SJCRH30 (cell line): ENCODE measurements around the genes DPYSL5, ABHD1 and SLC30A3.

DNA sequence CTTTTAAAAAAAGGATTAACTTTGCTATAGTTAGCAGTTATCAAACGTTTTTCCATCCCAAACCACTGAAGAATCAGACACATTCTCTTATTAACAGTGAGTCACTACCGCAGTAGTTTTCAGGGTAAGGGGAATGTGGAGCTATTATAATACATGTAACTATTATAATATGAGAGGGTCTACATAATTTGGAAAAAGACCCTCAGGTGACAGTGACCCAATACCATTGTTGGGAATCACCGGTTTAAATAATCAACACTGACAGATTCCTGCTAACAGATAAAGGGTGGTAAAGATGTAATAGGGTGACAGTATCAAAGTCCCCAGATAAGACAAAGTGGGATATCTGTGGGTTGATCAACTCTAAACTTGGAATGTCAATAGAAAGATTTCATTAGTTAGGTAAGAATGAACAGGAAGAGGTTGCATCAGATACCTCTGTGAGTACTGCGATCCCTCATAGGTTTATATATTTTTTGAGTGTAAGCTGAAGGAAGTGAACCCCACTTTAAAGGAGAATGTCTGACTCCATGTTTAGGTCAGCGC lies 113.0 kb upstream of the DNMT3A start:
- RAMPAGE, long total RNA, result no peak

GRCh38 chr2:25571361-25571904 lies 101.9 kb downstream of the DTNB start:
- RAMPAGE, long total RNA, result no peak

DNA sequence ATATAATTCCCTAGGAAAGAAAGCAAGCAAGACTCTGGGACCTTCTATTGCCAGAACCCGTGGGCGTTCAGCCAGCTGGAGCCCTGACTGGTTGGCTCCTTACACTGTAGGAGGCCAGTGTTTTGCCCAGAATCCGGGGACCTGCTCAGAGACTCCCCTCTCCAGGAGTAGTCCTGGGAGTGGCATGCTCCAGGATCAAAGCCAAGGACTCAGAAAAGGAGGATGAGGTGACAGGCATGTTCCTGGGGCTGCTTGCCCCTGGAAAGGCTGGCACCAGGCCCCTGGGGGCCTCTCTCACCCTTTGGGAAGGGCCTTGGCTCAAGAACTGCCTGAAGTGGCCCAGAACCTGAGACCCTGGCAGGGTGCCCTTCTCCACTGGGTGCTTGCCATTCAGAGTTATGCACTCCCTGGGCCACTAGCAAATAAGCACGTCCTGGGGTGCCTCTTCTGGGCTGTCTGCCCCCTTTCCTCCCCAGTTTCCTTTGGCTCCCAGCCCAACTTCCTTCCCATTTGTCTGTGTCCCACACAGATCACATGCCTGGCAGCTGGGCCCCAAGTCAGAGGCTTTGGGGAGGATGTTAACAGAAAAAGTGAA lies 19.6 kb upstream of the KIF3C start:
- RAMPAGE, long total RNA, result no peak

DNA sequence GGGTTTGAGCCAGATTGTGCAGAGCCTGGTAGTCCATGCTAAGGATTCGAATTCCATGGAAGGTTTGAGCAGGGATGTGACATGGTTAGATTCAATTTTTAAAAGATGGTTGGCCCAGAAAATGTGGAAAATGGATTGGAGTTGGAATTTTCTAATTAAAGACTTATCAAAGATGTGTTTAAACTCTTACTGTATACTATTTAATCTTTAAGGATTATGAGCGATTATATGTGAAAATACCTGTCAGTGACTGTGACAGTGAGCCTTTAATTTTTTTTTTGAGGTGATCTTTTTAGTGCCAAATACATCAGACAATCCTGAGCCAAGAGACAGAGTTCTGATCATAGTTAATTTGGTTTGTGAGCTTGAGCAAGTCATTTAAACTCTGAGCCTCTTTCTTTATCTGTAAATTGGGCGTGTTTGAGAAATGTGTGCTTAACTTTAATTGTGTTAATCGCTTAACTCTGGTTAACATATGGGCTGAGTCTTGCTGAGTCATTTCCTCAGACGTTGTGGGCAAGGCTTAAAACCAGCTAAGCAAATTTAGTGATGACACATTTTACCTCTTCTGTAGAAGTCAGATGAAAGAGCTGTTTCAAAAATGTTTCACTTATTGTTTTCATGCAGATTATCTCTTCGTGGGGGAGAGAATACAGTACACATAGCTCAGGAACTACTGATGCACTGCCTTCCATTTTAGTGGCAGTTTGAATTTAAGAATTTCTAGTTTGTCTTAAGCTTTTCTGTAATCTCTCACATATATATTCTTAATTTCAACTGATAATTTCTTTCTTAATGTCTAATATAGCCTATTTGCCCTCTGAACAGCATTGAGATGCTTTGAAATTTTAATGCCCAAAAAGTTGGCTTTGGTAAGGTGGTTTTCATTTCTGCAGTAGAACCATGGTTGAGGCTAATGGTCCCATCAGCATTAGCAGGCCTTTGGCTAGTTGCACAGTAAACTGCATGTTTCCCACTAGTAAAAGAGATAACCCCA lies 34.7 kb downstream of the RAB10 start:
- RAMPAGE, long total RNA, result no peak

- RAMPAGE, long total RNA, result no peak
Measured at GRCh38 chr2:26243098-26243389, 1.4 kb downstream of the HADHA start.

- RAMPAGE, long total RNA, result no peak
Measured at GRCh38 chr2:26246675-26247333, 2.1 kb downstream of the HADHB start.

GRCh38 chr2:26314468-26314887 lies 31.5 kb upstream of the SELENOI start:
- RAMPAGE, long total RNA, result no peak

- RAMPAGE, long total RNA, result no peak
Measured at GRCh38 chr2:26345256-26345910, 560 bp upstream of the SELENOI start.

DNA sequence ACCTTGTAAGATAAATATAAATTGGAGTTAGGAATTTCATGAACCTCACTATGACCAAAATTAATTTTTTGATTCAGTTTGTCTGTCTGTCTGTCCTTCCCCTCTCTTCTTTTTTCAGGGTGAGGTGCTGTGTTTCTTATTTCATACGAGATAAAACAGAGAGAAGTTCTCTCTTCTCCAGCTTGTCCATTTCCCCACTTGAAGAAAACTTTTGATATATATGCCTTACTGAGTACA lies 11.9 kb upstream of the DRC1 start:
- RAMPAGE, long total RNA, result no peak

DNA sequence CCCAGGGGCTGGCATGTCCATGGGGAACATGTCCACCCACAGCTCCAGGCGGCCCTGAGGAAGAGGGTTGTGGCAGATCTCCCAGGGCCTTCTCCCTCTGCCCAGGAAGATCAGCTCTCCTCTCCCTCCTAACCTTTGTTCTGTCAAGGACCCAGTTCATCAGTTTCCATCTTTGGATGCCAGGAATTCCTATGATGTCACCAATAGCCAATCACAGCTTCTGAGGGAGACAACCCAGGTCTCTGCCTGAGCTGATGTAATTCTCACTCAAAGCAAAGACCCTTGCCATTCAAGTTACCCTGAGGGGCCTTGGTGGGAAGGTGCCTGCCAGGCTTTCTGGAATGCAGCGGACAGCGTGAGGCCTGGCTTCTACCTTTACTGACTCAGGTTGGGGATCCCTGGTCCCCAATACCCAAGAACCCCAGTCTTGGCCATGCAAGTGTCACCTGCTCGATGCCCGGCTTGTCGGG lies 61.8 kb downstream of the DRC1 start:
- RAMPAGE, long total RNA, result no peak

- RAMPAGE, long total RNA, result no peak
Measured at GRCh38 chr2:26606739-26607269, 34.4 kb downstream of the CIB4 start.

DNA sequence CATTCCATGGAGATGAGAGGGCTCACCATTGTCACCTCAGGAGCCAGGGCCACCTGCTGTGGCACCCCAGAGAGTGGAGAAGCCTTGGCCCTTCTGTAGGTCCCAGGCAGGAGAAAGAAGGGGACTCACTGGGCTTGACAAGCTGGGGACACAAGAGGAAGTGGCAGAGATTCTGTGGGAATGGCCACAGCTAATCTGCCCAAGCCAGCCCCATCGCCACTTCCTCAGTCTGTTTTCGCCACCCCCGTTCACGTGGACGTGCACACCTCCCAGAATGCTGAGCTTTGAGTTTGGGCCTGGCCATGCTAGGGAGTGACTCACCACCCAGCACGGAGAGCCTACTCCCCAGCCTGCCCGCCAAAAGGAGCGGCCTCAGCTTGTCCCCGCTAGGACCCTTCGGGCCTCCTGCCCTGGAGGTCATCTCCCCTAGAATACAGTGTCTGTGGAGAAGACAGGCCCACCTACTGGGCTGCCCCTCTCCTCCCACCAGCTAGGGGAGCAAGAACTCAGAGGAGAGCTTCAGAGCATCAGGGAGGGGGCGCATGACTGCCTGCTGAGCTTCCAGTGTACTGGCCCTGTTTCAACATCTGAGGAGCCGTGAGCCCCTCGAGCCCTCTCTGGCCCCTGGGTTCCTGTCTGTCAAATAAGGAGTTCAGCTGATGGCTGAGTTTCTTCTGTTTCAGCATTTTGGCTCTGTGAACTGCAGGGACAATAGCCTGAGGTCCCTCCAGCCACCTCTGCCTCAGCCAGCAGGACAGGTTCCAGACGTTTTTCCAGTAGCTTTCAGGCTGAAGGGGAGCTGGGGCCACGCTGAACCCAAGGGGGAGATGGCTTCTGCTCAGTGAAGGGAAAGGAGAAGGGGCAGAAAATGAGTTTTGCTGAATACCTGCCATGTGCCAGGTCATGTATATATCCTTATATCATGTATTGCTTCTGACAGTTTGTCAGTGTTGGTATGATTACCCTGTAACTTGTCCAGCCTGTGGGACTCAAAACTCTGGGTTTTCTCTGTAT lies 5.2 kb downstream of the SLC35F6 start:
- RAMPAGE, long total RNA, result no peak

DNA sequence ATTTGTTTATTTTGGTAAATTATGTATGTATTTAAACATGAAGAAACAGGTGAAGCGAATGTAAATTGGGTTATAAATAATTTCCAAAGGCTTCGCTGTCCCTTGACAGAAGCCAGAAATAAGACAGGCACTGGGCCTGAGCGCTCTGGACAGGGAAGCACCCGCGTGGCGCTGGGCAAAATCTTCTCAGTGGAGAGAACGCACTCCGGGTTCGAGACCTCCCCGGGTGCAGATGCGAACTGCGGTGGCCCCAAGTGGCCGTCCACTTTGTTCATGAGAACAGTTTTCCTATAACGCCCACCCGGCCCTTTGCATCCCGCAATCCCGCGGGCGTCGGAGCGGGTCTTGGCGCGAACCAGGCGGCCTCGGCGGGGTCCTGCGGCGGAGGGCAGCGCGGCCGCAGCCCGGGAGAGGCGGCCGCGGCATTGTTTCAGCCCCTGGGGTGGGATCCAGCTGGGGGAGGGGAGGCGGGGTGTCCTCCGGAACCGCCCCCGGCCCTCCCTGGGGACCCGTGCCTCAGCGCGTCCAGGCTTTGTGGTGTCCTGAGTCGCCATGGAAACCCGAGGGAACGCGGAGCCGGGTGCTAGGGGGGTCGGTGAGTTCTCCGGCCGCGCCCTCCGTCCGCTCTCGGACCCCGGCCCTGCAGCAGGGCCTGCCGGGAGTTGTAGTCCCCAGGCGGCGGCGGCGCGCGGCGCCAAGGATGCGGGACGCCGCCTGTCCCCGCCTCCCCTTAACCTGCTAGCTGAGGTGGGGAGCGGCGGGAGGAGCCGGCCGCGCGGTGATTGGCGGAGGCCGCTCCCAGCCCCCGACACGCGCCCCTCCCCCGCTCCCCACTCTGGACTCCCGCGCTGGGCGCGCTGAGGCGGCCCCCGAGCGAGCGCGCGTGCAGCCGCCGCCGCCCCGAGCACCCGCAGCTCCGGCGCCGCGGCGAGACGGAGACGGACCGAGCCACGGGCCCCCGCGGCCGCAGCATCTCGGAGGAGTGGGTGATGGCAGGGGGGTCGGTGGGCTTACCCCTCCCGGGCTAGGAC lies at the start of gene DPYSL5:
TSS of gene DPYSL5 (plus strand) at position 860 of the 1,031 bp plus-strand sequence.
- RAMPAGE, long total RNA, result no peak

GRCh38 chr2:26979672-26980227 lies 9.3 kb downstream of the MAPRE3 start:
- RAMPAGE, long total RNA, result no peak

DNA sequence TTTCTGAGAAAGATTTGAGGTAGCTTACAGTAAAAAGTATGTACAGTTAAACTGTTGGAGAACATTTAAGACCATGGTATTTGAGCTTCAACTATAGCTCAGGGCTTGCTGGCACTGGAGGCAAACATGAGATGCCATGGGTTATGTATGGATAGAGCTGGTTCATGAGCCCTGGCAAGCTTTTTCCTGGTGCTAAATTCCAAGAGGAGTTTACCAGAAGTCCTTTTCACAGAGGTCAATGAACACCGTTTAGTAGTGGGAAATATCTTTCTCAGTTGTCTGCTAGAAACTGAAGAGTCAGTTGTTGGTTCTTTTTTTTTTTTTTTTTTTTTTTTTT lies 1.2 kb downstream of the KHK start:
- RAMPAGE, long total RNA, result no peak

DNA sequence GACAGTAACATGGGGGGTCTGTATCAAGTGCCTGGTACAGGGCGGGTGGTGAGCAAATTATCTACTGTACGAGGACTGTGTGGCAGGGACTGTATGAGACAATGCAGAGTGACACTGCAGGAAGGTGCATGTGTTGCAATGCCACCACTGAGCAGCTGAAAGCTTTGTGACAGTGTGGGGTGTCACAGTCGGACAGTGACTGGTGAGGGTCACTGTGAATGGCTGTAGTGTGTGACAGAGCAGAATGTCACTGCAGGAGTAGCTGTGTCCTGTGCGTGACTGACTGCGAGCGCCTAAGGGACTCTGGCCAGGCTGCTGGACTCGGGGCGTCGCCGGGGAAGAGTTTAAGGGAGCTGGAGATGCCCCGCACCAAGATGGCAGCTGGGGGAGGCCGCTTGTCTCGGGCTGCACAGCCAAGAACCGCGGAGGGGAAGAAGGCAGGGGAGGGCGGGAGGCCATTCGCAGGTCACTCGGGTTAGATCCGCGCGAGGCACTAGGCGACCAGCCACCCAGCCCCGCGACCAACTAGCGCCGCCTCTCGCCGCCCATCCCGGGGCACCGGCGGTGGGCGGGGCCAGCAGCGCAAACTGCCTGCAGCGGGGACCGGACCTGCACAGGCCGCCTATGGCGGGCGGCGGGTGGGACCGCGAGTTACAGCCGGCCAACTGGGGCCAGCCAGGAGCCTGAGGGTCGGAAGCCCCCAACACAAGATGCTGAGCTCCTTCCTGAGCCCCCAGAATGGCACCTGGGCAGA lies at the start of gene ABHD1:
TSS of gene ABHD1 (plus strand) at position 577 of the 754 bp plus-strand sequence.
- RAMPAGE, long total RNA, result no peak

DNA sequence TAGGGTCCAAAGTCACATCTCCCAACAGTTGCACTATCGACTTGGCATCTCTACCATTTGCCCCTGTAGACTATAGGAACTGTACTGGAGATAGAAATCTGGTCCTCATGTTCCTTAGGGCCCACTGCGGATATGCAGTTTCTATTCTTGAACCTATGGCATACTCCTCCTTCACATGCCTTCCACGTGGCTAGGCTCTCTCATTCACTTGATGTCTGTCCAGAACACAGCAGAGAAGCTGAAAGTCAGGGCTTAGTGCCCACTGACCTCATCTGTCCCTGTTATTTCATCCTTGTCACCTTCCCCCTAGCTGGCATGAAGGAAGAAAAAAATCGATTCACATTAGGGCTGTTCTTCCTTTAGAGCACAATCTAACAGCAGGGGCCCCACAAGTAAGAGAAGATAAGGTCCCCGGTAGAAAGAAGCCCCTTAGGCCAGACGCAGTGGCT lies 2.8 kb downstream of the ABHD1 start:
- RAMPAGE, long total RNA, result no peak

- RAMPAGE, long total RNA, result no peak
Measured at GRCh38 chr2:27130958-27131646, 3.3 kb downstream of the PREB start.

DNA sequence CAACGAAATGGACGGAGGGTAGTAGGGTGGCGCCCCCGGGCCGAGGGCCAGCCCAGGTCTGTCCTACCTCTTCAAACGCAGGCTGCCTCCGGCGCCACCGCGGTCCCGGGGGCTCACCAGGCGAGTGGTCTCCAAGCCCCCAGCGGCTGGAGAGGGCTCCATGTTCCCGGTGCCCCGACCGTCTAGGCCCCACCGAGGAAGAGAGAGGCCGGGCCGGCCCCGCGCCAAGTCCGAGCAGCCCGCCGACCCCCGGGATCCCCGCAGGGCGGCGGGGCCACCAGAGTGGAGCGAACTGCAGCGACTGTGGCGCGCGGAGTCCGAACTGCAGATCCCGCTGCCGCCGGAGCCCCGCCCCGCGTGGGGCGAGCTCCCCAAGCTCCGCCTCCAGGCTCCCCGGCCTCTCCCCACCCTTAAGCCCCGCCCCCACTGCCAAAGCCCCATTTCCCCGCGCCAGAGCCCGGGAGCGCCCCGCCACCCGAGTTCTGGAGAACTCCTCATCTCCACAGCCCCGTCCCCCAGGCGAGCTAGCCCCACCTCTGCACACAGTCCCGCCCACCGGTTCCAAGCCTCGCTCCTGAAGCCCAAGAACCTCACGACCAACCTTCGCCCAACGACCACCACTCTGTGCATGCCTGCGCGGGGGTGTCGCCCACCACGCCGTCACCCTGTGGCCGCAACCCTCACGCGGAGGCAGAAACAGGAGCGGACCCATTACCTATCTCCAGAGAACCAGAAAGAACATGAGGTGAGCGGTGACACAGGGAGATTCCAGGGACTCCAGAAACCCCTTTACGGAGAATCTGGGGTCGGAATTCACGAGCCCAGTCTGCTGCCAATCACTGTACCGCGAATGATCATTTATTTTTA lies at the start of gene SLC30A3:
TSS of gene SLC30A3 (minus strand) at position 303 of the 867 bp plus-strand sequence.
- RAMPAGE, long total RNA, result no peak

GRCh38 chr2:27373052-27373435 lies 2.6 kb downstream of the SNX17 start:
- RAMPAGE, long total RNA, result no peak